Karpas-422 (cell line): ENCODE results near the genes TRNP1 and GPR3.

- PRO-cap, result no peak
- RAMPAGE, long total RNA, result no peak
Observed at GRCh38 chr1:26863403-26863916, 511 bp downstream of the SFN start.

DNA sequence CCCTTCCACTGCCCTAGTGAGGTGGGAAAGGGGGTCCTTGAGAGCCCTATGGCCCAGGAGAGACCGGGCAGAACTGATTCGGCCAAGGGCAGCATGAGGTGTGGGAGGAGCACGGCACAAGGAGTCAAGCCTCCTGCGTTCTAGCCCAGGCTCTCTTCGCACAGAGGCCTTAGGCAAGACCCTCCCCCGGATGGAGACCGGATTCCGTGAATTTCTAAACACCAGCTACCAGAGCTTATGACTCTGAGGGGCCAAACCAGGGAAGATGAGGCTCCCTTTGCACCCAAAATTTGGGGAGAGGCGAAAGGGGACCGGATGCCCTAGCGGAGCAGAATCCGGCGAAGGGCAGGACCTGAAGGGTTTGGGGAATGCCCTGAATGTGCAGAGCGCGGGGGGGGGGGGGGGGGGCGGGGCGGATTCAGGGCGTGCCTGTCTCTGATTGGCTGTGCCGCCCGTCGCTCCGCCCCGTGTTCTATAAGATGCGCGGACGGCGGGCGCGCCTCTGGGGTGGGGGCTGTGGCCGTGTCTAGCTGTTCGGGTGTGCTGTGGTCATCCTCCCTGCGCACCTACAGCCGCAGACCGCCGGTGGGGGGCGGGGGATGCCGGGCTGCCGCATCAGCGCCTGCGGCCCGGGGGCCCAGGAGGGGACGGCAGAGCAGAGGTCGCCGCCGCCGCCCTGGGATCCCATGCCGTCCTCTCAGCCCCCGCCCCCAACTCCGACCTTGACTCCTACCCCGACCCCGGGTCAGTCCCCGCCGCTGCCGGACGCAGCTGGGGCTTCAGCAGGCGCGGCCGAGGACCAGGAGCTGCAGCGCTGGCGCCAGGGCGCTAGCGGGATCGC, at the start of gene TRNP1:
Gene TRNP1, plus strand, starts transcription at position 505 of the 841 bp plus-strand sequence.
- PRO-cap, result no peak
- RAMPAGE, long total RNA, result no peak

GRCh38 chr1:27004737-27005213, 7.9 kb downstream of the TENT5B start:
- PRO-cap, result no peak
- RAMPAGE, long total RNA, result no peak

- PRO-cap, result no peak
- RAMPAGE, long total RNA, result no peak
Observed at GRCh38 chr1:27012277-27012658, 382 bp downstream of the TENT5B start.

- PRO-cap, result no peak
- RAMPAGE, long total RNA, result no peak
Observed at GRCh38 chr1:27111498-27112546, 43.1 kb downstream of the SLC9A1 start.

DNA sequence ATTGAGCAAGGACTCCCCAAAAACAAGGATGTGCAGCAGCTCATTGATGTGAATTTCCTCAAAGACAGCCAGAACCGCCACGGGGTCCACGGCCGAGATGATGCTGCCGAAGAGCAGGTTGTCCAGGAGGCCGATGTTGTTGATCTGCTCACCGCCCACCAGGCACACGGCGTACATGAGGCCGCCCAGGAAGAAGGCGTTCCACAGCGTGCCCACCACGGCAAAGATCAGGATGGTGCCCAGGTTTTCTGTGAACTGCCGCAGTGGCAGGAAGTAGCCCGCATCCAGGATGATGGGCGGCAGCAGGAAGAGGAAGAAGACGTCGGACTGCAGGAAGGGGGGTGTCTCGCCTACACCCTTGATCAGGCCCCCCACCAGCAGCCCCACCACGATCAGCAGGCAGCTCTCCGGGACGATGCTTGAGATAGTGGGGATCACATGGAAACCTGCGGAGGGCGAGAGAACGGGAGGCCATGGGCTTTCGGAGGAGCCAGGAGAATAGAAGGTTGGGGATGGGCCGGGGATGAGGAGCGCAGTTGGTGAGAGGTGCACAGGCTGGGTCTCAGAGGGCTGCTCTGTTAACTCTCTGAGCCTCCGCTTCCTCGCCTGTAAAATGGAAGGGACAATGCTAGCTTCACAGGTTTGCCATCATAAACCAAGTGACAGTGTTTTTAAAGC, 40.9 kb downstream of the SLC9A1 start:
- PRO-cap, result no peak
- RAMPAGE, long total RNA, result no peak

DNA sequence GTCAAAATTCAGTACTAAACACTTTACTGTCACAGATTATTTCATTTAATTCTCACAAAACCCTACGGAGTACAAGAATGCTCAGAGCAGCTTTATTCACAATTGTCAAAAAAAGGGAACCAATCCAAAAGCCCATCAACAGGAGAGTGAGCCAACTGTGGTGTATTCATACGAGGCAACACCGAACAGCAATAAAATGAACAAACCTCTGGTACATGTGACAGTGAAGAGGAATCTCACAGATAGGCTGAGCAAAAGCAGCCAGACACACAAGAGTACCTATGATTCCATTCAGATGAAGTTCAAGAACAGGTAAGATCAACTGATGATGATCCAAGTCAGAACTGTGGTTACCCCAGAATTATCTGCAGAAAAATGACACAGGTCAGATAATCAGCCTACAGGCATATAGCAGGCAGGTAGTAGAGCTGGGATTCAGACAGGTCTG, 19.3 kb downstream of the SLC9A1 start:
- PRO-cap, result no peak
- RAMPAGE, long total RNA, result no peak

DNA sequence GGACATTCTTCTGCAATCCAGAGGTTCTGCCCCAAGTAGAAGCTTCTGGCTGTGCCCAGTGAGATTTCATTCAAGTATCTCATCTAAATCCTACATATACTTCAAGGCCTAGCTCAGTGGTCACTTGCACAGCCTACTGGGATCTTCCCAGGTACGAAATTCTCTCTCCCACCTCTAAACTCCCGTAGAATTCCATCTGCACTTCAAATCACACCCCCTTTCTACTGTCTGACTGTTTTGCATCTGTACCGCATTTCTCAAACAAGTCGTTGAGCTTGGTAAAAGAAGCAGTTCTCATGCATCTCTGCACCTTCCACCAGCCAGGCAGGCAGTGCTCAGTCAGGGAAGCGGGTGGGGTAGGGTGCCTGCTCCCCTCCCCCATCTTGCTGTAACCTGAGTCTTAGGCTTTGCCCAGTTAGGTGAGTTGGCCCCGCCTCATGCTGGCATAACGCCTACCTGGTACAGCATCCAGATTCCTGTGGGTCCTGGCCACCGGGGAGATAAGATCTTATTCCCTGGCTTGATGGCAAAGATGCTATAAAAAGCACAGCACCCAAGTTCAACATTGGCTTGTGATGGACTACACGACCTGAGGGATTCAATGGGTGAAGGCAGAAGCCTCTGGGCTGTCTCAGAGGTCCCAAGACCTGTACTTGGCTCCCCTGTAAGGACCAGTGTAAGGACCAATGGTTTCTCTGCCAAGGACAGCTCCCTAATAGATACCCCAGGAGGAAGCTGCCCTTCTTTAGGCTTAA, 13.4 kb downstream of the SLC9A1 start:
- PRO-cap, result no peak
- RAMPAGE, long total RNA, result no peak

DNA sequence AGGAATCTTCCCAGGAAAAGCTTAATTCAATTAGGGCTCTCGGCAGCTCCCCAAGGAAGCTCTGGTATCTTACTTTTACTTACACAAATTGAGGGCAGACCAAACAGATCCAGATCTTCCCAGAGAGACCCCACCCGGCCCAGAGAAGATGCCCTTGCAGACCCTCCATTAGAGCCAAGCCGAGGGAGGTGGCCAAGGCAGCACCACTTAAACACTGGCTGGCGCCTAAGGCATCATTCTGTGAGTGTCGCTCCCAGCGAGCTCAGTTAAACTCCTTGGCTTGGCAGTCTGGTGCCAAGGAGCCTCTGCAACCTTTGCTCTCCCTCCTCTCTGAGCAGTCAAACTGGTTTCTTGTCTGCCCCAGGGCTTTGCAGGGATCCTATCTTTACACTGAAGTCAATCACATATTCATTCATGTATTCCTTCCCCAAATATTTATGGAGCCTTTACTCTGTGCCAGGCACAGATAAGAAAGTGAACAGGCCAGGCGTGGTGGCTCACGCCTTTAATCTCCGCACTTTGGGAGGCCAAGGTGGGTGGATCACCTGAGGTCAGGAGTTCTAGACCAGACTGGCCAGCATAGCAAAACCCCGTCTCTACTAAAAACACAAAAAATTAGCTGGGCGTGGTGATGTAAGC, 10.6 kb downstream of the SLC9A1 start:
- PRO-cap, result no peak
- RAMPAGE, long total RNA, result no peak

DNA sequence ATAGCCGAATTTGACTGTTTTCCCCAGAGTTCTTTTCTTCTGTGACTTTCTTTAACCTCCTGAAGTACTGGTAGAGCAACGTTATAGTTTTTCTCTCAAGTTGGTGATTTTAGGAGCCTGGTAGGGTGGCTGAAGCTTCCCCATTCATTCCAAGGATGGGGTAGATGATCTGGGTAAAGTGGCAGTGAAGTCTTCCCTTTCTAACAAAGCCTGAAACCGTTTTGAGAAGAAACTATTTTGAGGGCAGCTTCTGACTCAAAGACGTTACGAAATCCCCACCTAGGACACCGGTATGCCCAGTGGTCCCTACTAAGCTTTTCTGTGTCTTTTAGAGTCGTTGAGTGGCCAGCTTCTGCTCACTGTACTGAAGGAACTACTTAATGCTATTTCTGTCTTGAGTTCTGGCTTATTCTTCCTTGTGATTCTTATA, 1.3 kb downstream of the WDTC1 start:
- PRO-cap, result no peak
- RAMPAGE, long total RNA, result no peak

GRCh38 chr1:27342902-27343817, 1.3 kb downstream of the SYTL1 start:
- PRO-cap, result unidirectional peak, plus-strand start at chr1:27343504
- RAMPAGE, long total RNA, result no peak

DNA sequence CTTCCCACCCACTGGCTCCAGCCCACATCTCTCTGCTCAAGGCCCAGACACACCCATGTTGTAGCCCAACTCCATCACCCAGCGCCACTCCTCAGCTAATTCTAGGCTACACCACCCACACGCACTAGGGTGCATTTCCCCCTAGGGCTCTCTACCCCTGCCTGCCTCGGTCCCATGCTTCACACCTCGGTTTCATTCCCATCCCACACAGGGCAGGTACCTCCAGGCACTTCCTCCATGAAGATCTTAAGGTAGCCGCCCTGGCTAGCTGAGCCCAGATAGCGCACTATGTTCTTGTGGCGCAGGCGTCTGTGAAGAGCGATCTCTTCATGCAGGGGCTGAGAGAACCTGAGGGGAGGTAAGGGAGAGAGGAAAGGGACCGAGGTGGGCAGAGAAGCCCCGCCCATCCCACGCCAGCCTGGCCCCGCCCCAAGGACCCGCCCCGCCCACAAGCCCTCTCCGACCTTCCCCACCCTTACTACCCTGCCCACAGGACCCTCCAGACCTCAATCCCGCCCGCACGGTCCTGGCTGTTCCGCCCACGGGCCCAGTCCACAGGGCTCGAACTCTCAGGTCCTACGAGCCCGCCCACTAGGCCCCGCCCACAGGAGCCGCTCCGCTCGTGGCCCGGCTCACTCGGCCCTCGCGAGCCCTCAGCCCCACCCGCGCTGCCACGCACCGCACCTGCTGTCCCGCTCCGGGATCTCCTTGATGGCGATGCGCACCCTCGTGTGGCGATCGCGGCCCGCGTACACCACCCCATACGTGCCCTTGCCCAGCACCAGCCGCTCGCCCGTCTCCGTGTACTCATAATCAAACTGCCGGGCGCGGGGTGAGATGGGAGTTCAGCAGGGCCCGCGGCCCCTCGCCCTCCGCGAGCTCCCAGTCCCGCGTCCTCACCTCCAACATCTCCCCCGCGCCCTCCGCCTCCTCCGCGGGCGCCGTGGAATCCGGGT, 6.5 kb downstream of the MAP3K6 start:
- PRO-cap, result no peak
- RAMPAGE, long total RNA, result no peak

GRCh38 chr1:27391963-27392853, at the start of gene GPR3:
GPR3 (plus strand) TSS chr1:27392622.
- PRO-cap, result bidirectional peak, plus-strand start at chr1:27392593, minus-strand start at chr1:27392372
- RAMPAGE, long total RNA, result no peak

- PRO-cap, result no peak
- RAMPAGE, long total RNA, result no peak
Observed at GRCh38 chr1:27392854-27393610, 610 bp downstream of the GPR3 start.

DNA sequence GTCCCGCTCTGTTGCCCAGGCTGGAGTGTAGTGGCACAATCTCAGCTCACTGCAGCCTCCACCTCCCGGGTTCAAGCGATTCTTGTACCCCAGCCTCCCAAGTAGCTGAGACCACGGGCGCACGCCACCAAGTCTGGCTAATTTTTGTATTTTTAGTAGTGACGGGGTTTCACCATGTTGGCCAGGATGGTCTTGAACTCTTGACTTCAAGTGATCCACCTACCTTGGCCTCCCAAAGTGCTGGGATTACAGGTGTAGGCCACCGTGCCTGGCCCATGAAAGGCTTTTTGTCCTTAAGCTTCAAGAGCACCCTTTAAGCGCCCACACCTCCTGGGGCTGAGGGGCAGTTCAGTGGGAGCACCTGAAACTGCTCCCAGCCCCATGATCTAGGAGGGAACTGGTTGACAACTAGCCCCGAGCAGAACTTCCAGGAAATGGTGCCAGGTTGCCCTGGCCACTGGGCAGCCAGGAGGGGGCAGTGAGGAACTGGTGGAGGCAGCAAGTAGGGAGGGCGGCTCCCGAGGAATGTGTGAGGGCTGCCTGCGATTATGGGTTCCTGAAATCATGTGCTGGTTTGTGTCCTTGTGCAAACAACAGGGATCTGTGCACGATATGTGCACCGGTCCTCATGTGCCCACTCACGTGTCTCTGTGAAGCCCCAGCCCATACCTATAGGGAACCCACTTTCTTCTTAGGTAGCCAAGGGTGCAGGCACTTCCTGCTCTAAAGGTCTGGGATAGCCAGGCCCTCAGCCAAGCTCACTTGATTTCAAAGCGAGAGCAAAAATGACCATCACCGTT, 9.8 kb downstream of the GPR3 start:
- PRO-cap, result no peak
- RAMPAGE, long total RNA, result no peak

DNA sequence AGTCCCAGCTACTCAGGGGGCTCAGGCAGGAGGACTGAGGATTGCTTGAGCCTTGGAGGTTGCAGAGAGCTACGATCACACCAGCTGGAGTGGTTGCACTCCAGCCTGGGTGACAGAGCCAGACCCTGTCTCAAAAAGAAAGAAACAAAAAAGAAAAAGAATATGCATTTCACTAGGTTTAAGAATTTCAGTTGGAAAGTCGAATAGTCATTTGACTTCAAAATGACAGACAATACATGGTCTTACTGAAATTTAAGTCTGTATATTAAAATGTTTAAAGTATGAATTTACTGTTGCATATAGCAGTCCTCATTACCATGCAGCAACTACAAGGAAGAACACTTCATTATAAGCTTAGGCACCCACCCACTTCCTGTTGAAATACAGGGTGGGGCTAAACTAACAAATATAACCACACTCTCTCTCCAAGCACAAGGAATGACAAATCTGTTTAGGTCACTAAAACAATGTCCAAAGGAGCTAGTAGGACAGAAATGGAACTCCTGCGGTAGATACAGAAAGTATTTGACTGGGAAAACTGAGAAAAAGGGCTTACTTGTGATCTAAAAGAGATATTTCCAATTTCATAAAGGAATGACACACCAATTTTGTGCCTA, 44.0 kb downstream of the GPR3 start:
- PRO-cap, result no peak
- RAMPAGE, long total RNA, result no peak

DNA sequence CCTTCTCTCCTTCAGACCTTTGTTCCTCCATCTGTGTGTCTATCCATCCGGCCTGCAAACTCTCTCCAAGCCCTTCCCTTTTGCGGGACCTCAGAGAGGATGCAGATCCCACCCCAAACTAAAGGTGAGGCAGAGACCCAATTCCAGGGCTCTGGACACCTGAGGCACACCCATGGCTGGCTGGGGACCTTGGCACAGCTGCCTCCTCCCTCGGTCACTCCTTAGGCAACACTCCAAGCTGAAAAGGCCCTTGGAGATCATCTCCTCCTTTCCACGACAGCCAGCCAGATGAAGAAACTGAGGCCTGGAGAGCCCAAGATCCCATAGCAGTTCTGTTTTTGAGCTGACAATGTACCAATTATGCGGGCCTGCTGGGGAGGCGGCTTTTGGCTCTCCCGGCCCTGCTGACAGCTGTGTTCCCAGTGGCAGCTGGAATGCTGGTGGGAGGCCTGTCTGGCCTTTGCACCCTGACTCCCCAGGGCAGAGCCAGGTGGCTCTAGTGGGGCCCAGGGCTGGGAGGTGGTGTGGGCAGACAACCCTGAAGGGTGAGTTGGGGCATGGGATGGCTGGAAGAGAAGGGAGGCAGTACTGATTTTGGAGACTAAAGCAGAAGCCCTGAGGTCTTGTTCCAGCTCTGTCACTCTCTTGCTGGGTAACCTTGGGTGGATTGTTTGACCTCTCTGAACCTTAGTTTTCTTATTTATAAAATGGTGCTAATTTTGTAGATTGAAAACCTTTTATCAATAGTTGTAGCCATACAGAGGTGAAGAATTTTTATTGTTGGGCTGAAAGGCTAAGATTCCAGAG, 30.7 kb upstream of the WASF2 start:
- PRO-cap, result no peak
- RAMPAGE, long total RNA, result no peak

GRCh38 chr1:27526809-27527706, 37.1 kb upstream of the WASF2 start:
- PRO-cap, result no peak
- RAMPAGE, long total RNA, result no peak

GRCh38 chr1:27545186-27545619, 55.2 kb upstream of the WASF2 start:
- PRO-cap, result no peak
- RAMPAGE, long total RNA, result no peak

DNA sequence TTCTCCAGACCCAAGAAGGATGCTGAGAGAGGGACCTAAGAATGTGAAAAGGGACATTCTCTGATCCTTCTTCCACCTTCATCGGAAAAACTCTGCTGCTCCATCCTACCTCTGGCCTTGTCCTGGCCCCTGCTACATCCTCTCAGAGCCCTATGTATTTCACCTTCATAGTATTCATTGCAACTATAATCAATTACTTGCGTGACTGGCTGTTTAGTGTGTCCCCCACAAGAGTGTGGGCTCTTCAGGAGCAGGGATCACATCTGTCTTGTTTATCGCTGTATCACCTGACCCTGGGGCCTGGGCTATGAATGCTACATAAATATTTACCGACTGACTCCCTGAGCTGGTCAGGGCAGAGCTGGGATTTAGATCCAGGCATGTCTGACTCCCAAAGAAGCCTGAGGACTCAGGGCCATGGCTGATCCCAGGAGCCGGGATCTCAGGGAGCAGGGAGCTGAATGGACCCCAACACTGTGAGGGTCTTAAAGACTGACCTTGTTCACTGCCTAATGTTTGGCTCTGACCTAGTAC, 49.7 kb downstream of the AHDC1 start:
- PRO-cap, result no peak
- RAMPAGE, long total RNA, result no peak